ENCODE measurements around a stretch of chr3.

DNA sequence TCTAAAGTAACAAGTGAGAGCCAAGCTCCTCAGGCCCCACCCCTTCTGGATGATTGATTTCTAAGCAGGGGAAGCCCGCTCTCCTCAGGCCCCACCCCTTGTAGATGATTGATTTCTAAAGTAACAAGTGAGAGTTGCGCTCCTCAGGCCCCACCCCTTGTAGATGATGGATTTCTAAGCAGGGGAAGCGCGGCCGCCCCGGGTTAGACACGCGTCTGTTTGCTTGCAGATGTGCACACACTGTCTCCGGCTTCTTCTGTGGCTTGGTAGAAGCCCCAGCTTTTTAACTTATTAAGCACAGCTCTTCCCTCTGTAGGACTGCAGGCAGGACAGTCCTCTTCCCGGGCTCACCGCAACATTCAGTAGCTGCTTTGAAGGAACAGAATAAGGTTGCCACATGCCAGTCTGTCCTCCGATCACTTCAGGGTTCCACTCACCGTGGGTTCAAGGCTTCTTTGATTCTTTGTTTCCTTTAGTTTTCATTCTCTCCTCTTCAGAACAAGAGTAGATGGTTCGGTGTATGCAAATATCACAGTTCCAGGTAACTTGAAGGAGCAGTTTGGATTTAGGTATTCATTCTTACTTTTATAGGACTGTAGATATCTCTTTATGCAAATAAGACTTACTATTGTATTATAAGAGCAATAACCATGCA is 83.7 kb downstream of the FAM43A start:
- RRBS, result 3% methylated on average over 2 of the region's 14 CpGs

DNA sequence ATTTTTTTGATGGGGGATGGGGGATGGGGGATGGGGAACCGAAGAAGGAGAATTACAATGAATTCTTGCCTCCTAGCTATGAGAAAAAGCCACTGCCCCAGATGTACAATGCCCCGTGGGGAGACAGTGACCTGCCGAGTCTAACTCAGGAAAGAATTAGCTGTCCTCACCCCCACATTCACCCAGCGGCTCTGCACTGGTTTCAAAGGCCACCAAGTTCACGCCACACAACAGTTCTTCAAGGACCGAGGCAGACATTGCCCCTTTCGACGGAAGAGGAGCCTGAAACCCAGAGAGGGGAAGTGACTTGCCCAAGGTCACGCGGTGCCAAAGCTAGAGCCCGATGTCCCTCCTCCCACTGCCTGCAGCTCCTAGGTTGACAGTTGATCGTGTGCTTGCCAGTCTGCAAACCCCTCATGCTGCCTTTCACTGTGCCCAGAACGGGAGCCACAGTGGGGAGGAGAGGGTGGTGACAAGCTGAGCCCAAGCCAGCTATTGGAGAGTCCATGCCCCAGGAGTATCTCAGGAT is 231.0 kb downstream of the XXYLT1 start:
- RRBS, result no CpG with 5 or more reads among the region's 13 CpGs

GRCh38 chr3:195094079-195094584 is 176.8 kb downstream of the XXYLT1 start:
- RRBS, result 77% methylated on average over 5 of the region's 19 CpGs

GRCh38 chr3:195095043-195095478 is 175.9 kb downstream of the XXYLT1 start:
- RRBS, result no CpG with 5 or more reads among the region's 12 CpGs

GRCh38 chr3:195160278-195161061 is 110.5 kb downstream of the XXYLT1 start:
- RRBS, result no CpG with 5 or more reads among the region's 17 CpGs

- RRBS, result no CpG with 5 or more reads among the region's 5 CpGs
These were observed 91.7 kb downstream of the XXYLT1 start for GRCh38 chr3:195179336-195179627.

DNA sequence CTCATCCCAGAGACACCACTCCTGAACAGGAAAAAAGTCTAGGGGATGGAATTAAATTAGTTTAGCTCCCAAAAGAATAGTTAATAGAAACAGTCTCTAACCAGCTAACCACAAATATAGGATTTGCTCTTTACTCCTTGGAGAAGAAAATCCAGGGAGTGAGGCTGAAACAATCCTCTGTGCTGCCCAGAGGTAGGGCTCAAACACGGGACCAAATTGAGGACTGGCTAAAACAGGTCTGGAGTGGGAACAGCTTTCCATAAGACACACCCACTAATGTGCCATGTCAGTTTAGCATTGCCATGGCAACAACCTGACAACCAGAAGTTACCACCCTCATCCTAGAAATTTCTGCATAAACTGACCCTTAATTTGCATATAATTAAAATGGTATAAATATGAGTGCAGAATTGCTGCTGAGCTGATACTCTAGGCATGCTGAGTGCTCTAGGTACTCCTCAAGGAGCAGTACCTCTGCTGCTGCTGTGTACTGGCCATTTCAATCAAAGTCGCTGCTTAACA is 82.8 kb downstream of the XXYLT1 start:
- RRBS, result no CpG with 5 or more reads among the region's 2 CpGs

- RRBS, result no CpG with 5 or more reads among the region's 4 CpGs
These were observed 15.6 kb upstream of the XXYLT1 start for GRCh38 chr3:195286467-195287081.

GRCh38 chr3:195301947-195302318 is 31.0 kb upstream of the XXYLT1 start:
- RRBS, result no CpG with 5 or more reads among the region's 6 CpGs

DNA sequence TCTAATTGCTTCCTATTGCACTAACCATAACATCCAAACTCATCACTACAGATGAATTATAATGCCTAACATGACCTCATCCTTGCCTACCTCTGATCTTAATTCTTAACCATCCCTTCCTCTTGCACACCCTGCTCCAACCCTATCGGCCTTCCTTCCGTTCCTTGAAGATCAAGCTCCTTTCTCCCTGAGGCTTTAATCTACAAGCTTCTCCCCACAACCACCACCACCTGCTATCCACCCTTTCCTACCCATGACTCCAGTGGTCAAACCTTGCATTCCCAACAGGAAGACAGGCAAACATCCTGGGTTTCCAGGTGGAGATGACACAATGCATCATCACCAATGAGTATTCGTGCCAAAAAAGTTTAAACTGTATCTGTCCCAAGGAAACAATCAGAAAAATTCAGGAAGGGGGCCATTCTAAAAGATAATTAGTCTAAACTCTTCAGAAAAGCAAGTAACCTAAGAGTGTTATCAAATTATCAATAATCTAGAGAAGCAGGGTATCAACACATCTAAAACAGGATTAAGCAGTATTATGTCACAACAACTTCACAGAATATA is 16.7 kb downstream of the ACAP2 start:
- RRBS, result no CpG with 5 or more reads among the region's 3 CpGs

DNA sequence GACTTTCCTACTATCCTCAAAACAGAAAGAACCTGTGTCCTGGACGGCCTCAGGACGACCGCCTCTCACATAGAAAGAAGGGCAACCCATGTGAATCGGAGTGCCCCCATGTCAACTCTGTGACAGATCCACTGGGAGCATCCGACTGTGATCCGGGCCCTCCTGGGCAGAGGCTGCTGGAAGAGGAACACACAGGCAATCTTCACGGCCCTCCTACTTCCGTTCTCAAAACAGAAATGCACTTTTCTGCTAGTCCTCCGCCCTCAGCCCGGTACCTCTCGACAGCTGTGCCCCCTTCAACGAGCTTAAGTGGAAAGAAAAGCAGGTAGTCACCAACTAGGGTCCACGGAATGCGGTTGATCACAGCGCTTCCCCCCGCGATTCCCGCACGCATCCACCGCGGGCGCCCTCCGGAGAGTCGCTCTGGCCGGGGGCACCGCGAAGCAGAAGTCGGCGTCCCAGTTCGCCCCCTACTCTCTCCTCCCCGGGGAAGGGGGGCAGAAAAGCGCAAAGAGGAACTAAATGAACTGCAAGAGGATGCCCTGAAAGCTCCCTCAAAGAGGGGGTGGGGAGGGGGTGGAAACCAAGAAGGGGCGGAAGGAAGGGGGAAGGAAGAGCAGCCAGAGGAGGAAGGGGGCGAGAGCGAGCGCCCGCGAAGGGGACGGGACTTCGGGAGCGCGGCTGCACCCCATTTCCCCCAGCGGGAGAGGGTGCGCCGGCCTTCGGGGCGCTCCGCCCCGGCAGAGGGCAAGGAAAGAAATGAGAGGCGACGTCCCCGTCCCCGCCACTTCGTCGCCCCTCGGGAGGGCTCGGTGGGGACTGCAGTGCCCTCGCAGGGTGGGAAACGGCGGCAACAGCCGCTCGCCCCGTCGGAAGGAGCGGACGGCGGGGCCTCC is 755 bp downstream of the ACAP2 start:
- RRBS, result 2% methylated on average over 10 of the region's 67 CpGs

DNA sequence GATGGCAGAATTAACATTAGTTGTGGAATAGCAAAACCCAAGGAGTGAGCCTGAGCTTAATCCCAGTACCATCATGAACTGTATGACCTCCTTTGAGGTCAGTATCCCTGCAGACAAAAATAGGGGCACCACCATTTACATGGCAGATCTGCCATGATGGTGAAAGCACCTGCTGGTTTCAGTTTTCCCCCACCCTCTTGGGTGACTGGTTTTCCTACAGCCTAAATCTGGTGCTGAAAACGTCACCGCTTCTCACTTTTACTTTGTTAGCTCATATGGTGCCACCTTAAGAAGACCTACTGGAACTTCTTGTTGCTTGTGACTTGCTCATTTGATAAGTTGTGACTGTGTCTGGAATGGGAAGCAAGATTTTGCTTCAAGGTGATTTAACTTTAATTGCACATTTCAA is 5.2 kb downstream of the PPP1R2 start:
- RRBS, result no CpG with 5 or more reads among the region's 2 CpGs

GRCh38 chr3:195568766-195569221 is 14.9 kb downstream of the APOD start:
- RRBS, result no CpG with 5 or more reads among the region's 9 CpGs

DNA sequence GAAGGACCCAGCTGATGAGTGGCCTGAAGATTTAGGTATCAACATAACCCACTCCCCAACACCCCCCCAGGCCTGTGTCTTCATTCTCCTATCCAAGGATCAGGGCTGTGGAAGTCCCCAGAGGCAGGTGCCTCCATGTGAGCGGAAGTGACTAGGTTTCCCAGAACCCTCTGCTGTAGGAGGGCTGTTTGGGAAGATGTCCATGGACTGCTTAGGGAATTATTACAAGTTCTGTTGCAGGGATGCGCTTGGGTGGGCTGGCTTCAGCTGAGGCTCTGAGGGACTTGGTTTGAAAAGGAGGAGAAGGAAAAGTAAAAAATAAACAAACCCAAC is 12.0 kb upstream of the APOD start:
- RRBS, result no CpG with 5 or more reads among the region's 2 CpGs

DNA sequence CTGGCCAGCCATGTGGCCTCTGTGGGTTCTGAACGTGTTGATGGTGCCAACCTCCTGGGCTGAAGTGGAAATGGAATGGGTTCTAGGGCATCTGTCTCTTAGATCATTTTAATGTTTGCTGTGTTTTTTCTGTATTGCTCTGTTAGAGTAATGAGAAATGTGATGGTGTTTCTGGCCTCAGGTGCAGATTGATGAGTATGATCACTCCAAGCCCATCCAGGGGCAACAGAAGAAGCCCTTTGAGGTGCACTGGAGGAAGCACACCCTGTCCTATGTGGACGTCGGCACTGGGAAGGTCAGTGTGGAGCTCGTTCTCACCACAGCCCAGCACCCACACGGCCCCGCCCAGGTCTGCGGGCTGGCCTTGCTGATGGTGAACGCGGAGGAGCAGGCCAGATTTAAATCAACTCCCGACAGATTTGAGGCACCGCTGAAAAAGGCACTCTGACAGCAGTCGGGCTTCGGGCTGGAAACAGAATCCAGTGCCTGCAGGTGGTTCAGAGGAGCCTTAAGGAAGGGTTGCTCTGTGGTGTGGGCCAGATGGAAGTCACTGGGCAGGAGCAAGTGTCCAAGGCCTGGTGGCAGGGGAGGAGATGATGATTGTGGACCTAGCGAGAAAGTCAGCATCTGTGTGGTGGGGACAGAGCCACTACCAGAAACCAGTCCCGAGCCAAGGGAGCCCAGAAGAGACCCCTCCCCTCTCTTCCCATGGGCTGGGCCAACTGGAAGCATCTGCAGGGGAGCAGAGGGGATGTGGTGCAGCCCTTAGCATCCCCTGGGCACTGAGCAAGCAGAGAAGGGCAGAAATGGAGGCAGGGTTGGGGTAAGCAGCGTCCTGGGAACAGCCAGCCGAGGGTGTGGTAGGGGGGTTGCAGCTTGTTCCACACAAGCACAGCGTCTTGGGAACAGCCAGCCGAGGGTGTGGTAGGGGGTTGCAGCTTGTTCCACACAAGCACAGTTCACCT is 36.9 kb upstream of the MUC20 start:
- RRBS, result no CpG with 5 or more reads among the region's 19 CpGs

DNA sequence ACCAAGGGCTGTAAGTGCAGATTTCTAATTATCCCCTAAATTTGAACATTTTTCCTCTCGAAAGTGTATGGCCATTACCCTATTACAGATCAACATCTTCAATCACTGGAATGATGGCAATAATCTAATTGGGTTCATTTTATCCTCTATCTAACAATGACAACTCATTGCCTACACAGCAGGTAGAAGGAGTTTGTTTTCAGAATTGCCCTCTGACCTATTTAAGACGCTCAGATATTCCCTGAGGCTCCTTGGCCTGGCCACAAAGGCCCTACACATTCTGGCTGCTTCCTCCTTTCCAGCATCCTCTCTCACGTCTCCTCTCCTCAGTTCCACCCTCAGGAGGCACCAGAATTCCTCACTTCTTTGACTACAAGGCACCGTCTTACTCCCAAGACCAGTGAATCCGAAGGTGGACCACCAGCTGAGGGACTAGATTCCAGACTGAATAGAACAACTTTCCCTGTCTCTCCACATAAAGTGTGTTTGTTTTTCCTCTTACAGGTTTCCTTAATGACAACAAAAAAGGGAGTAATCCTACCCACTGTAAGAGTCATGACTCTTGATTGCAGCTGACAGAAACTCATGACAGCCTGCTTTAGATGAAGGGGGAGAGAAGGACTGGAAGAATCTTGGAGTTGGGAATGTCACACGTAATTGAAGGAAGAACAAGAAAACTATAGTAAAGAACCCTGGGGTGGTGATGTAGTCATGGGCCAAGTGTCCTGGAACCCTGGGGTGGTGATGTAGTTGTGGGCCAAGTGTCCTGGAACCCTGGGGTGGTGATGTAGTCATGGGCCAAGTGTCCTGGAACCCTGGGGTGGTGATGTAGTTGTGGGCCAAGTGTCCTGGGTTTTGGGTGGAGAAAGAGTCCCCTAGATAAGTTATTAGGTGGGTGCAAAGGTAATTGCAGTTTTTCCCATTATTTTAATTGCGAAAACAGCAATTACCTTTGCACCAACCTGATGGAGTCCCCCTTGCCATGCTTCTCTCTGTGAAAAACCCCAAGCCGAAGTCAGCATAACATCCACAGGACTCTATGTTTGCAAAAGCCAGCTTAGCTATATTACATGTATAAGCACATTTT is 21.9 kb upstream of the MUC20 start:
- RRBS, result no CpG with 5 or more reads among the region's 8 CpGs

- RRBS, result 92% methylated on average over 20 of the region's 31 CpGs
These were observed 37.9 kb upstream of the MUC4 start for GRCh38 chr3:195849673-195850050.

DNA sequence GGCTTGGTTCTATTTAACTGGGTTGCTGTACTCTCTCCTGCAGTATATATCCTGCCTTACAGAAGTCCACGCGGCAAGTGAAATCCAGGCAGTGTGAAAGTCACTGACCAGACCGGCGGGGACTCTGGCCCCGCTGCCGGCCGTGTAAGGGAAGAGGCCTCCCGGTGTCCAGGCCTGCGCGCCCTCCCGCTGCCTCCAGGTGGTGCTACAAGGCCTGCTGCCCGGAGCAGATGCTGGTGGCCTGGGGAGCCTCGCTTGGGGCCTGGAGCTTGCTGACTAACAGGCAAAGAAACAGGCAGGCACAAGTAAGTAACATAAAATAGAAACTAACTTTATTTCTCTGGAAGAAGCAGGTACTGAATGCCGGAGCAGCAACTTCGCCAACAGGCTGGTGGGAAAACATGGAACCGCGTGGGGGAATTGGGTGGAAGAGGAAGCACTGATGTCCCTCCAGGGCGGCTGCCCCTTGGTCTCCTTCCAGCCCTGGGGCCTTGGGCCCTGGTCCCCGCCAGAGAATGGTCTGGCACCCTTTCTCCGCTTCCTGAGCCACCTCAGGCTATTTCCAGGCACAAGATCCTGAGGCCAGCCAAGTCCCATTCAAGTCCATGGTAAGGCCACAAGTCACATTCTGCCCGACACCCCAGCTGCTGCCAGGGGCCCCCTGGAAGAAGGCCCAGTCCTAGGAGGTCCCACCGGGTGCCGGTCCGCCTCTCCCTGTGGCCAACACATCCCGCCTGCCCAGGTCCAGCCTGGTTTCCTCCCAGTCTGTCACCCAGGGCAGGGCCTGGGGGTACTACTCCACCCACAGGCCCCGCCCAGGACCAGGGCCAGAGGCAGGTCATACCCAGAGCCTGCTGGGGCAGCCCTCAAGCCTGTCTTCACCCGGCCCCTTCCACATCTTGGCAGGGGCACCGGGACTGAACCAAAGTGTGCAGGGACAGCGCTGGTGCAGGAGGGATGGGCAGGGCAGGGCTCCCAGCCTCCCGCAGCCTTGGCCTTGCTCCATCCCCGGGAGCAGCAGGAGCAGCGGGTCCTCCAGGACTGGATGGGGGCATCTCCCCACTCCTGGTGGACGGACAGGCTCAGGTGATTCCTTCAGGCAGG is 44.9 kb downstream of the TNK2 start:
- RRBS, result 40% methylated on average over 9 of the region's 33 CpGs

GRCh38 chr3:195870485-195870879 is 37.9 kb downstream of the TNK2 start:
- RRBS, result no CpG with 5 or more reads among the region's 7 CpGs

- RRBS, result no CpG with 5 or more reads among the region's 1 CpG
These were observed 14.6 kb downstream of the TNK2 start for GRCh38 chr3:195893660-195894155.